Temporal lobe (tissue), 2 donors: ENCODE measurements around a stretch of chr2.

GRCh38 chr2:64749710-64750490, 96.2 kb upstream of the SERTAD2 start:
- RAMPAGE, long total RNA, result no peak

- RAMPAGE, long total RNA, result no peak
Observed at GRCh38 chr2:64915171-64915456, 74.1 kb upstream of the SLC1A4 start.

DNA sequence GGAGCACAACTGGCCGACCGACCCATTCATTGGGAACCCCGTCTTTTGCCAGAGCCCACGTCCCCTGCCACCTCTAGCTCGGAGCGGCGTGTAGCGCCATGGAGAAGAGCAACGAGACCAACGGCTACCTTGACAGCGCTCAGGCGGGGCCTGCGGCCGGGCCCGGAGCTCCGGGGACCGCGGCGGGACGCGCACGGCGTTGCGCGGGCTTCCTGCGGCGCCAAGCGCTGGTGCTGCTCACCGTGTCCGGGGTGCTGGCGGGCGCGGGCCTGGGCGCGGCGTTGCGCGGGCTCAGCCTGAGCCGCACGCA, 302 bp downstream of the SLC1A4 start:
- RAMPAGE, long total RNA, result no peak

DNA sequence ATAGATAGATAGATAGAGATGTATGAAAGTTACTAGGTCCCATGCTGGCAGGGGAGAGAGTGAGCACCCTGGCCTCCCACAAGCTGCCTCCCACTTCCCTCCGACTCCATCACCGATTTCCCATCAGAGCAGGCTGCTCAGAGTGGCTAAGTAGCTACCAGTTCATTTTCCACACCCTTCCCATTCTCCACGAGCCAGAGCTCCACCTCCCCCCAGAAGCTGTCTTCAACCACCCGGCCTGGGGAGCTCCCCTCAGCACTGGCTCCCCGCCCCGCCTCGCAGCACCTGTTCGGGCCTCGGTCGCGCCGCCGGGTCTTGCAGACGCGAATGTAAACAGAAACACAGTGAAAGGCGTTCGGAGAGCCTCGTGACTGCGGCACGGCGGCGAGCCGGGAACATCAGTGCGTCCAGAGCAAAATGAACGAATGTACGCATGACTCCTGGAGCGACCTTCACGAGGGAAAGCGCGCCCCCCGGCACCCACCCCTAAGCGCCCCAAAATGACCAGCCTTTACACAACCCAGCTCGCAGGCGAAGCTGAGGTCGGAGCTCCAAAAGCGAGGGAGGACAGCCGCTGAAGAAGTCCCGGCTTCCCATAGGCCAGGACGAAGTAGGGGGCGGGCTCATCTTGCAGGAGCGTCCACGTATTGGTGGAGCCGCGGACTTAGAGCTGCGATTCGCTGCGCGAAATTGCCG, 438 bp upstream of the CEP68 start:
- RAMPAGE, long total RNA, result no peak

- RAMPAGE, long total RNA, result no peak
Observed at GRCh38 chr2:65071332-65072185, 15.3 kb downstream of the CEP68 start.

GRCh38 chr2:65128506-65129194, 1.3 kb downstream of the RAB1A start:
- RAMPAGE, long total RNA, result no peak

GRCh38 chr2:65130988-65131347, 1.1 kb upstream of the RAB1A start:
- RAMPAGE, long total RNA, result no peak

GRCh38 chr2:65231832-65232667, 4.4 kb downstream of the ACTR2 start:
- RAMPAGE, long total RNA, result no peak

- RAMPAGE, long total RNA, result no peak
Observed at GRCh38 chr2:65269896-65270357, 42.3 kb downstream of the ACTR2 start.

DNA sequence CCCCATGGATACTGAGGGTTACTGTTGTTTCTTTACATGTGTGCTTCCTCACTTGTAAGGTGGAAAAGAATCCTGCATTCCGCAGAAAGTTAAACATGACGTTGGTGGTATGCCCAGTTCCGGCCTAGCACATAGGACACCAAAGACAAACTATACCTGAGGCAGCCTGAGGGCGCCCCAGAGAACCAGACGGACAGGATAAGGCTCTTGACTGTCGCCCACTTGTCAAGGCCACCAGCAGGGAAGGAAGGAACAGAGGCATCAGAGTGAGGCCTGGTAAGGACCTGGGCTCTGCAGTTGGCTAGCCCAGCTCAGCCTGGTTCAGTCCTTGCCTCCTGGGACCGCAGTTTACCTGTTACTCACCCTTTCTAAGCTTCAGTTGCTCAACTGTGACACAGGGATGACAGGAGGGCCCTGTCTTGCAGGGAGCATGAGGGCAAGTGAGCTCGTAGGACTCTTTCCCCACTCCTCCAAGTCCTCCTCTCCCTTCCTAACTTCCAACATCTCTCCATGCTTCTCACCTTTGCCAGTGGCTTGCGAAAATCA, 82.1 kb downstream of the ACTR2 start:
- RAMPAGE, long total RNA, result no peak

DNA sequence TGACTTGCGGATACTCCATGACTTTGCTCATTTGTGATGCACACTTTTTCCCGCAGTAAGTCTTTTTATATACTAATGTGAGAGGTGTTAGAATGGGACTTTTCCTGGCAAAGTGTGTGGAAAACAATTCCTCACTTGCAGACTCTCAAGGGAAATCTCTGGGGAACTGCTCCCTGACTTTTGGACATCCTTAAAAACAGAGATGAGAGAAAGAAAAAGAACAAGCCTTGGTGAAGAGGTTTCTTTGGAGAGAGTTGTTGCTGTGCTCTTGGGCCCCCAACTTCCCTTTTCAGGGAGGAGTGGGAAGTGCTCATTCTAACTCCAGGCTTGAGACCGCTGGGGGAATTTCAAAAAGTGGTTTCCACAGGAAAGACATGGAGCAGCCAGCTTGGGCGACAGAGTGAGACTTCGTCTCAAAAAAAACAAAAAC, 142.6 kb upstream of the SPRED2 start:
- RAMPAGE, long total RNA, result no peak

DNA sequence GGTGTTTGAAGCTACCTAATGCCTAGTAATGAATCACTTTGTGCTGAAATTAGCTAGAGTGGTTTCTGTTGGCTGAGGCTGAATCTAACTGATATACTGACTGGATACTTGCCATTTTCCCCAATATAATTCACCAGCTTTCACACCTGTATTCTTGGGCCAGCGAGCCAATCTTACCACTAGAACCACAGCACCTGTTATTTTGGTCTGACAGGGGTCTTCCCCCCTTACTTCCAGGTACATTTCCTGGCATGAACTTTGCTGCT, 347.7 kb upstream of the SPRED2 start:
- RAMPAGE, long total RNA, result no peak

DNA sequence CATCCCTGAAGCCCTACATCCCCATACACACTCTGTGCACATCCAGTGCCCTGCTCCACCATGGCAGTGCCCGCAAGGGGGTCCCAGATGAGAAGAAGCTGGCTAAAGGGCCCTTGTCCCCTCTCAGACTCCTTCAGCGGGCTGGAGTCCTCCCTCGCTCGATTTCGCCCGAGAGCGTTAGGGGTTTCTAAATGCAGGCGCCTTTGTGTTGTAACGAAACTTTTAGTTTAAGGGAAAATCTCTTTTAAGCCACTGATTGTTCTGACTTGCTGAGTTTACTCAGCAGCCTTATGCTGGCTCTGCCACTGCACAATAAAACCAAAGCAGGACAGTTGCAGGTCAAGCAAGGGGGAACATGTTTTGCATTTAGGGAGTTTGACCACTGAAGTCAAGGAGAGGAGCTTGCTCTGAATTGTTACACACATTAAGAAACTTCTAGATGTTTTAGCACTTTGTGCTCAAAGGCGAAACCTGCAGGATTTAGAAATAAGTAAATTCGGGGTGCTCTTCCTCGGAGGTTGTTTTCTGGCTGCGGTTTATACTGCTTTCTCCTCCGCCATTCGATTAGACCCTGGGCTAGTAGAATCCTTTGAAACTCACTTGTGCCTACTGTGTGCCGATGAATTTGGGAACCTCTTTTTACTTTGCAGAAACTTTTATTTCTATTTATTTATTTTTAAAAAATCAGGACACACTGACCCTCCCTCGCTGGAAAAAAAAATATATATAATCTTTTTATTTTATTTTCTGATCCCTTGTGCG, 3.4 kb downstream of the MEIS1 start:
- RAMPAGE, long total RNA, result no peak

DNA sequence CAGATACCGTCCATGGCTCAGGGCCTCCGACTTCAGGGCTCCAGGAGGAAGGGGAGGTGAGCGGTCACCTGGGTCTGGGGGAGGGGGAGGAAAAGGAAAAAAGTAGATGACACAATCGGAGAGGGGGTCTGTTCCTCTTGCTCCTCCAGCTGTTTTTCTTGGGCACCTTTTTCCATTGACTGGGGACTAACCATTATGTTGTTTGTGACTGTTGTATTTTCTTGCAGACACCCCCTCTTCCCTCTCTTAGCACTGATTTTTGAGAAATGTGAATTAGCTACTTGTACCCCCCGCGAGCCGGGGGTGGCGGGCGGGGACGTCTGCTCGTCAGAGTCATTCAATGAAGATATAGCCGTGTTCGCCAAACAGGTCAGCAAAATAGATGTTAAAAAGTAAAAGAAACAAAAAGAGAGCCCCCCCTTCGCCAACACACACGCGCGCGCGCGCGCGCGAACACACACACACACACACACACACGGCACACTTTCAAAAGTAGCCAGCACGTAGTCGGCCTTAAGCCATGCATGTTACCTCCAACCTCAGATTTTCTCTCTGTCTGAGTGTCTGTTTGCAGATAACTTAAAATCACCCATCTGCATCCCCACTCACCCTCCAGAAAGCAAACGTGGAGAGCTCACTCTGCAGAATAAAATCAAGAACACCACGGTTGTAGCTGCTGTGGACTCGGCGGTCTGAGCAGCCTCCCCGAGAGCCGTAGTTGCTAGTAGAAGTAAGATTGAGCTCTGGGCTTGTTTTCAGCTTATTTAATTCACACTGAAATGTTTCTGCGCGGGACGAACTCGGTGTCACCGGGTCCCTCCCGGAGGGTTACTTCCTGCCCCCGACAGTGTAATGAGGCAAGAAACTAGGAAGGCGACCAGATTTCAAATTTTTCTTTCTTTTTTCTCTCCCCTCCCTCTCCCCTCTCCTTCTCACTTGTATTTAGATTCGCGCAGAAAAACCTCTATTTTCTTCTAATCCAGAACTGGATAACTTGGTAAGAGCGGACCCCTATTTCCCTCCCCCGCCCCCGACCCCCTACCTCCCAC, 5.0 kb downstream of the MEIS1 start:
- RAMPAGE, long total RNA, result no peak

DNA sequence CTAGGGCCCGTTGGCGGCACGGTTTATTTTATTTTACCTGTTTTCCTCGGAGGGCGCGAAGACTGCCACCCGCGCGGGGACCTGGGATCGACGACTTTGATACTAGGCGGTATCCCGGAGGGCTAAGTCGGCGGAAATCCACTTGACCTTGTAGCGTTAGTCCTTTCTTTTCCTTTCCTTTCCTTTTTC, 10.6 kb downstream of the MEIS1 start:
- RAMPAGE, long total RNA, result no peak

- RAMPAGE, long total RNA, result no peak
Observed at GRCh38 chr2:66533142-66533590, 98.2 kb downstream of the MEIS1 start.

GRCh38 chr2:66555528-66556240, 120.8 kb downstream of the MEIS1 start:
- RAMPAGE, long total RNA, result no peak

DNA sequence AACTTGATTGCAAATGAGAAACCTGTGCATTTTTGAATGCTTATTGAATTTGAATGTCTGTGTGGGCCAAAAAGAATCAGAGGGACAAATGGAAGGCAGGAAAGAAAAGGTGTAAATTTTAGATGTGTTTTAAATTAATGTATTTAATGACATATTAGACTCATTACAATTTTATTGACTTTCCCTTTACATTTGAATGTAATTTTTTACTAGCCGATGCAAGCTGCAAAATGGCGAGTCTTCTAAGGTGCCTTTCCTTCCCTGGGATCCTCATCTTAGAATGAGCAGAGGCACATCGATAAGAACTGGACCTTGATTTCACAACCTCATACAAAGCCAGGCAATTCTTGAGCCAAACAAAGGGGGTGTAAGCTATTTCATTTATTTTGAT, 260.1 kb downstream of the MEIS1 start:
- RAMPAGE, long total RNA, result no peak

GRCh38 chr2:66853545-66854243, 418.8 kb downstream of the MEIS1 start:
- RAMPAGE, long total RNA, result no peak

DNA sequence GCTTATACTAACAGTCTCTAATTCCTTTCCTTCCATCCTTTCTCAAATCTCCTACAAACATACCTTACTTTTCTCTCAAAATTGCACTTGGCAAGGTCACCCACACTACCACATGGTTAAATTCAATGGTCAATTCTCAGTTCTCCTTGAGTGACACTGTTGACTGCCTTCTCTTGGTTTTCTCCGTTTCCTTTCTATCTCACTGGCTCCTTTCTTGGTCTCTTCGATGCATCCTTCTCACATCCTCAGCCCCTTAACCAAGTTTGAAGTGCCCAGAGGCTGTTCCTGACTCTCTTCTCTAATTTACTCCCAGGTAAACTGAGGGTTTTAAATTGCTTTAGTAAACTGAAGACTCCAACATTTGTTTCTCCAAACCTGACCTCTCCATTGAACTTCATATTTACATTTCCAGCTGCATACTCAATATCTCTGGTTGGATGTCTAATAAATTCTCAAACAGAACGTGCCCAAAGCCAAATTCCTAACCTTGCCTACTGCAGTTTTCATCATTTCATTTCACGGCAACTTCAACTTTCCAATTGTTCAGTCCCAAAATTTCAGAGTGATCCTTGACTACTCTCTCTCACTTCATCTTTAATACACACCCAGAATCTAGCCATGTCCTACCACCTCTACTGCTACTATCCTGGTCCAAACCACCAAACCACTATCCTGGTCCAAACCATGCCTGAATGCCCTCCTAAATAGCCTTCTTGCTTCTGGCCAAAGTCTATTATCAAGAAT, 12.2 kb downstream of the C1D start:
- RAMPAGE, long total RNA, result no peak